Measurements from ENCODE around the gene SASH1.

DNA sequence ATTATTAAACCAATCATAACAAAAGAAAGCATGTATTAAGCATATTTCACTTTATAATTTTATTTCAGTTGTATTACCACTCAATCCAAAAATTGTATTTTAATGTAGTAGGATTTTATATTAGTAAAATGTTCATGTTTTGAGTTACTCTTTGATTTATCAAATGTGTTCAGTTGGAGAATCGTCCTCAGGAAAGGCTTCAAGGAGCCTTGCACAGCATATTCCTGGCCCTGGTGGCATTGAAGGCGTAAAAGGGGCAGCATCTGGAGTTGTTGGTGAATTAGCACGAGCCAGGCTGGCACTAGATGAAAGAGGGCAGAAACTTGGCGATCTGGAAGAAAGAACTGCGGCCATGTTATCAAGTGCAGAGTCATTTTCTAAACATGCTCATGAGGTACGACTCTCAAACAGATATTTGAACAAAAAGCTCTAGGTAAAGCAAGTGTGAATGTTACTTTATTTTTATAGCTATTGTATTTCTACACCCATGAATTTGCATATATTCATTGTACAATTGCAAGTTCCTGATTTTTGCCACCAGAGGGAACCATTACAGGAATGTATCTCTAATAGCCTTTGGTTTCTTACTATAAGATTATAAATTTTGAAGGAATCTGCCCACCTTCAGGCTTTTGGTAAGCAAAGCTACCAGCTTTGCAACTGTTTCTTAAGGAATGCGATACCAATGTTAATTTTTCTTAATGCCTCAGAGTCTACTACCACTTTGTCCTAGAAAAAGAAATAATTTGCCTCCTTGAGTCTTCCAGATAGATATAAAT, 125.7 kb upstream of the SAMD5 start:
CAGE:
- cytosol, long polyA minus RNA: no peak
- cytosol, long polyA plus RNA: no peak
- long polyA plus RNA: no peak
- nucleus, long polyA minus RNA: no peak
- nucleus, long polyA plus RNA: no peak

CAGE:
- cytosol, long polyA minus RNA: no peak
- cytosol, long polyA plus RNA: no peak
- long polyA plus RNA: no peak
- nucleus, long polyA minus RNA: no peak
- nucleus, long polyA plus RNA: no peak
Observed at GRCh38 chr6:147508979-147509686, 643 bp downstream of the SAMD5 start.

DNA sequence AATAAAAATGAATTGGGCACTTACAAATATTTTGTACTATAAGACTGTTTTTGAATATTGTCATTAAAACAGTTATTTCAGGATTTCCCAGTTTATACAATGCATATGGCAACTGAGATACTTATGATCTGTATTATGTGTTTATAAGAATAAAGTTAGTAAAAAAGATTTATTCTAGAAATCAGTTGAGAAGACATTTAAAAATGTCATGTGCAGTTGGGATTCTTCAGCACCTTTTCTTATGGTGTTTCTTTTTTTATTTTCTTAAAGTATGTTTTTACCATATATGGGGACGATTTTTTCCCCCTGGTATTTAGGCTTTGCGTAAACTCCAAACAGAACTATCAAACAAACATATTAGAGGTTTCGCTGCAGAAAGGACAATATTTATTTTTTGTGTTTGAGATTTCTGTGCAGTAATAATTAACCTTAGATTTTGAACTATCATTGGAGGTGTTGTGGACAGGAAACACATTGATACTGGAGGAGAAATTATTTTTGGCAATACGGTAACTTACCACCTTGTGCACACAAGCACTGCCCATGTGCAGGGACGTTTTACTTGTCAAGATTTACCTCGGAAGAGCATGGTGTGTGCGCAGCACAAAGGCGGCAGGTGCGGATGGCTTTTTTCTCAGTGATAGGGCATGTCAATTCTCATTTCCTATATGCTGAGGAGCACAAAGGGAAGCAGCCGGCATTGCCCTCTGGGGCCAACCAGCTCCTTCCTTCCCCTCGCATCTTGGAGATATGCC, 21.5 kb downstream of the SAMD5 start:
CAGE:
- cytosol, long polyA minus RNA: no peak
- cytosol, long polyA plus RNA: no peak
- long polyA plus RNA: no peak
- nucleus, long polyA minus RNA: no peak
- nucleus, long polyA plus RNA: no peak

GRCh38 chr6:148075420-148075847, 267.2 kb upstream of the SASH1 start:
CAGE:
- cytosol, long polyA minus RNA: no peak
- cytosol, long polyA plus RNA: no peak
- long polyA plus RNA: no peak
- nucleus, long polyA minus RNA: no peak
- nucleus, long polyA plus RNA: no peak

CAGE:
- cytosol, long polyA minus RNA: no peak
- cytosol, long polyA plus RNA: no peak
- long polyA plus RNA: no peak
- nucleus, long polyA minus RNA: no peak
- nucleus, long polyA plus RNA: no peak
Observed at GRCh38 chr6:148342088-148342956, at the start of gene SASH1. TSS of gene SASH1 (plus strand) at chr6:148342838.

GRCh38 chr6:148406350-148406922, 63.8 kb downstream of the SASH1 start:
CAGE:
- cytosol, long polyA minus RNA: no peak
- cytosol, long polyA plus RNA: no peak
- long polyA plus RNA: no peak
- nucleus, long polyA minus RNA: no peak
- nucleus, long polyA plus RNA: no peak

GRCh38 chr6:148441095-148441931, 98.7 kb downstream of the SASH1 start:
CAGE:
- cytosol, long polyA minus RNA: no peak
- cytosol, long polyA plus RNA: no peak
- long polyA plus RNA: no peak
- nucleus, long polyA minus RNA: no peak
- nucleus, long polyA plus RNA: no peak

DNA sequence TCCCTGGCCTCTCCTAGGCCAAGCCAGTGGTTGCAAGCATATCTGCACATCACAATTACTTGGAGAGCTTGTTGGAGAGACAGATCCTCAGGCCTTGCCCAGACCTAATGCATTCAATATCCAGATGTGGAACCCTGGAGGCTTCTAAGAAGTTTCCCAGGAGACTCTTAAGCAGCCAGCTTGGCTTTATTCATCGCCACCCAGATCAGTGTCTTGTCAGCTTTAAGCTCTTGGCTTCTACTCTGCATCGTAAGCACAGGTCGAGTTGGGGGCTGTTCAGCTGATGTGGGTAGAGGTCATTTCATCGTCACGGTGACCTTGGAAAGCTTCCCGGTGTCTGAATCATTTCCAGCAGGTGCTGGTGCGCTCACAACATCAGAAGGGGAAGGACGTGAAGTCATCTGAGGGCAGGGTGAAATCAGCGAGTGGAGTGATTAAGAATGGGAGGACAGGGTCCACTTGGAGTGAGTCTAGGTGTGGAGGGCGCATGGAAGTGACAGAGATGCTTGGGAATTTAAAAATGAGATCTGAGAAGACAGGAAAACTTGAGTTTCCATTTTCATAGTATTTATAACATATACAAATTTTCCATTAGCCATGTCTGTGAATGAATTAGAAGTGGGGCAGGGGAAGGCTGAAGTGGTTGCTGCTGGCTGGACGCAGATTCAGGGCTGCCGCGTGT, 112.6 kb downstream of the SASH1 start:
CAGE:
- cytosol, long polyA minus RNA: no peak
- cytosol, long polyA plus RNA: no peak
- long polyA plus RNA: no peak
- nucleus, long polyA minus RNA: no peak
- nucleus, long polyA plus RNA: no peak

DNA sequence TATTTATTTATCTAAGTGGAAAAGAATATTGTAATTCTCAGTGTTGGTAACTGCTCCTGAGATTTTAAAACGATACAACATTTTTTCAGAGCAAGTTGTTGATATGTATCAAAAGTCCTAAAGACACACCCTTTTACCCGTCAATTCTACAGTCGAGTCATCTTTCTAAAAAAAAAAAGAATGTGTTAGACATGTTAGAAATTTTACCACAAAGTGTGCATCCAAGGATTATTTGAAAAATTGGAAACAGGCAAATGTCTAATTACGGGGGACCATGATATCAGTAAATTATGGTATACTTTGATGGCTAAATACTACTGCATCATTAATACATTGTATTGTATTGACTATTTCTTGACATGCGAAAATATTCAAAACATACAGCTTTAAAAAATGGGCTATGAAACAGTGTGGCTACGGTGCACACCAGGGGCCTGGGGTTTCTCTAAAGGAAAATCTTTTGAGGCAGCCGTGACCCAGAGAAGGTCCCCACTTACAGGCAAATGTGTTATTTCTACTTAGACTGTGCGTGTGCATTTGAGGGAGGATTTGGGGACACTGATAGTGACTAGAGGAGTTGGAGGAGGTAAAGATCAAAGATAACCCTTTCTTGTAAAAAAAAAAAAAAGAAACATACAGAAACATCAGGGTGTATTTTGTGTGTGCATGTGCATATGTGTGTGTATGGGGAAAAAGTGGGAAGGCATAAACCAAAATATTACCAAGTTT, 160.7 kb downstream of the SASH1 start:
CAGE:
- cytosol, long polyA minus RNA: no peak
- cytosol, long polyA plus RNA: no peak
- long polyA plus RNA: no peak
- nucleus, long polyA minus RNA: no peak
- nucleus, long polyA plus RNA: no peak

GRCh38 chr6:148512972-148514176, 170.7 kb downstream of the SASH1 start:
CAGE:
- cytosol, long polyA minus RNA: no peak
- cytosol, long polyA plus RNA: no peak
- long polyA plus RNA: no peak
- nucleus, long polyA minus RNA: no peak
- nucleus, long polyA plus RNA: no peak

CAGE:
- cytosol, long polyA minus RNA: no peak
- cytosol, long polyA plus RNA: no peak
- long polyA plus RNA: no peak
- nucleus, long polyA minus RNA: no peak
- nucleus, long polyA plus RNA: no peak
Observed at GRCh38 chr6:148798381-148798757, 51.5 kb downstream of the UST start.

CAGE:
- cytosol, long polyA minus RNA: no peak
- cytosol, long polyA plus RNA: no peak
- long polyA plus RNA: no peak
- nucleus, long polyA minus RNA: no peak
- nucleus, long polyA plus RNA: no peak
Observed at GRCh38 chr6:148874760-148875212, 128.0 kb downstream of the UST start.

DNA sequence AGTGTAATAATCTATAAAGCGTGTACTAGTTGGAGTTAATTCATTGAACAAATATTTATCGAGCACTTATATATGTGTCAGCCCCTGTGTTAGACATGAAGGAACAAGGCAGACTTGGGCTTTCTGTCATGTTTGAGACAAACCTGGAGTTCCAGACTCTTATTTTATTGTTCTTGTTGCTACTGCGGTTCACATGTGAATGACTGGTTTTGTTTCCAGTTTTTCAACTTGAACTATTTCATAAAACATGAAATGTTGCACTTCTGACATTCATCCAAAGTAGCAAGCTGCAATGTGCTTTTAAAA, 205.6 kb downstream of the UST start:
CAGE:
- cytosol, long polyA minus RNA: no peak
- cytosol, long polyA plus RNA: no peak
- long polyA plus RNA: no peak
- nucleus, long polyA minus RNA: no peak
- nucleus, long polyA plus RNA: no peak

CAGE:
- cytosol, long polyA minus RNA: no peak
- cytosol, long polyA plus RNA: no peak
- long polyA plus RNA: no peak
- nucleus, long polyA minus RNA: no peak
- nucleus, long polyA plus RNA: no peak
Observed at GRCh38 chr6:148964245-148965093, 217.6 kb downstream of the UST start.

DNA sequence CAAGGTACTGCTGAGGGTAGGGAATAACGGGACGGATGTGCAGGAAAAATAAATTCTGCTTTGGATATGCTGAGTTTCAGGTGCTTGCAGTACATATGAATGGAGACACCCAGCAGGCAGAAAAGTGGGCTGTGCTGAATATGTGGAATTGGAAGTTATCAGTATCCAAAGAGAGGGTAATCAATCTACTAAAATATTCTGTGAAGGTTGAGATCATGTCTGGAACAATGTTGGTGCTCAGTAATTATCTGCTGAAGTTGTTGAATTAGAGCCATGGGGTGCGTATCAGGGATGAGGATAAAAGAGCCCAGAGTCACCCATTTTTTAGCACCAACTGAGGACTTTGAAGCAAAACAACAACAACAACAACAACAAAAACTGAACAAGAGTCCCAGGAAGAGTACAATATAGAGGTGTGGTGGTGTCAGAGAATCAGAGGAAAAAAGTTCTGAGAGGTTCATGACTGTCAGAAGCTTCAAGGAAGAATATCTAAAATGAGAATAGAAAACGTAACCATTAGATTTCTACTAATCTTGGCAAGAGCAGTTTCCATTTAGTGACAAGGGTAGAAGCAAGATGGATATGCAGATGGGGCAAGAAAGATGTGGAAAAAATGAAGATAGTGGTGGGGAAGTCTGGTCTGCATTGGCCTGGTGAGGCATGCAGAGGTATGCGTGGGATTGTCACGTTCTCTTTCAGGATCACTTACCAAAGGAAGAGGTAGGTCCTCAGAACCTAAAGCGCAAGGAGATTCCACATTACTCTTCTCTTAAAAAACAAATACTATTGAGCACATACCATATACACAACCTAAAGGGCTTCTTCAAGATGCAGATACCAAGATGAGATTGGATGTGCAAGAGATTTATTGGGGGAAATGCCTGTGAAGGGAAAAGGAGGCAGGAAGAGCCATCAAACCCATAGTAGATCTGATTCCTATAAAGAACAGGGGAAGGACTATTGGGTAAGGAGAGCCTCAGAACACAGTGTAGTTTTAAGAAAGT, 238.5 kb downstream of the UST start:
CAGE:
- cytosol, long polyA minus RNA: no peak
- cytosol, long polyA plus RNA: no peak
- long polyA plus RNA: no peak
- nucleus, long polyA minus RNA: no peak
- nucleus, long polyA plus RNA: no peak

DNA sequence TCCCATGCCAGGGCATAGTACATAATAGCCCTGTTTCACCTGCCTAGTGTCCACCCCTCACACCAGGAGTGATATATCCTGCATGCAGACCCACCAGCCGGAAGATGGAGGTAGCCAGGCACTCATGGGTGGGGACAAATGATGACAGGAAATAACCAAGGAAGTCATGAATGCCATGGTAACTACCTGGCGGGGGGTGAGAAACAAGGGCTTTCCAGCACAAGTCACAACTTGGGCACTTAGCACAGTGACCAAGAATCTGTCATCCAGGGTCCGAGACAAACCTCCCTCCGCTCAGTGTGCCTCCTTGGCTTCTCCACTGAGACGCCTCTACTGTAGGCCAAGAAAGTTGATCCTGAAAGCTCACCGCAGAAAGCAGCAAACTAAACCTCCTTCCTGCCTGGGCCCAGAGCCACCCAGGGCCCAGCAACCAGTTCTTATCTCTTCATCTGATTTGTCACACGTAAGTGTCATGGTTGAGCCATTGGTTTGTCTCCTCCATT, 84.5 kb upstream of the TAB2 start:
CAGE:
- cytosol, long polyA minus RNA: no peak
- cytosol, long polyA plus RNA: no peak
- long polyA plus RNA: no peak
- nucleus, long polyA minus RNA: no peak
- nucleus, long polyA plus RNA: no peak

DNA sequence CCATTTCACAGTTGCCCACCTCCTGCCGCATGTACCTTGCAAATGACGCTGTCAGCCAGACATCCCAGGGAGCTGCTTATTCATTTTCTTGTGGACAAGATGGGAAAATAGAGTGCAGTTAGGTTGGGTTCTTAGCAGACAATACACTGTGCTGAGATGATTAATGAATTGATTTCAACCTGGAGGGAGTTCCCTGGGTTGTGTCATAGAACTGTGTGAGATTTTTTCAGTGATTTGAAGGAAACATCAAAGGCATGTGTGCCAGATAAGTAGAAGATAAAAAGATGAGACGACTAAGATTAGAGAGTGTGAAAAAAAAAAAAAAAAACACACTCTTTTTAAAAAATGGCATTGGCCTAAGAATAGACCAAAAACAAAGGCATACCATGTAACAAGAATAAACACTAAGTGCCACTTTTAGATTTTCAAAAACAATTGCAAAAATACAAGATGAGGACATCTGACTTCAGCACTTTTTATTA, 82.9 kb upstream of the TAB2 start:
CAGE:
- cytosol, long polyA minus RNA: no peak
- cytosol, long polyA plus RNA: no peak
- long polyA plus RNA: no peak
- nucleus, long polyA minus RNA: start-site peak on the minus strand centred at position 146 of the sequence, 8 bp wide, 11 reads
- nucleus, long polyA plus RNA: no peak

DNA sequence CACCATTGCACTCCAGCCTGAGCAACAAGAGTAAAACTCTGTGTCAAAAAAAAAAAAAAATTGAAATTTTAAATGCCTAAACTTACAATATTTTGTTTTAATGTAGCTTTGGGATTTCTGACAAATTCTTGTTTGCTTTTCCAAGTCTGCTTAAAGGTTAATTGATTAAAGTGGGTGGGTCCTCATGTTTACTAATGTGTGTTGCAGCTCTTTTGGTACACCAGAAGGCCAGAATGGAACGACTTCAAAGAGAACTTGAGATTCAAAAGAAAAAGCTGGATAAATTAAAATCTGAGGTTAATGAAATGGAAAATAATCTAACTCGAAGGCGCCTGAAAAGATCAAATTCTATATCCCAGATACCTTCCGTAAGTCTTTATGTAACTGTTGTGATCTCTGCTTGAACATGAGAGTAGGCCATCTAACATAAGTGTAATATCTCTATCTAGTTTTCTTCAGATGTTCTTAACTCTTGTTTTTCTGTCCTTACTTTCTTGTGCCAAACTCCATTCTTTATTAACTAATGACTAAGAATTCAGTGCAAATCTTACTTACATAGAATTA, 2.6 kb upstream of the SUMO4 start:
CAGE:
- cytosol, long polyA minus RNA: no peak
- cytosol, long polyA plus RNA: no peak
- long polyA plus RNA: no peak
- nucleus, long polyA minus RNA: no peak
- nucleus, long polyA plus RNA: no peak

DNA sequence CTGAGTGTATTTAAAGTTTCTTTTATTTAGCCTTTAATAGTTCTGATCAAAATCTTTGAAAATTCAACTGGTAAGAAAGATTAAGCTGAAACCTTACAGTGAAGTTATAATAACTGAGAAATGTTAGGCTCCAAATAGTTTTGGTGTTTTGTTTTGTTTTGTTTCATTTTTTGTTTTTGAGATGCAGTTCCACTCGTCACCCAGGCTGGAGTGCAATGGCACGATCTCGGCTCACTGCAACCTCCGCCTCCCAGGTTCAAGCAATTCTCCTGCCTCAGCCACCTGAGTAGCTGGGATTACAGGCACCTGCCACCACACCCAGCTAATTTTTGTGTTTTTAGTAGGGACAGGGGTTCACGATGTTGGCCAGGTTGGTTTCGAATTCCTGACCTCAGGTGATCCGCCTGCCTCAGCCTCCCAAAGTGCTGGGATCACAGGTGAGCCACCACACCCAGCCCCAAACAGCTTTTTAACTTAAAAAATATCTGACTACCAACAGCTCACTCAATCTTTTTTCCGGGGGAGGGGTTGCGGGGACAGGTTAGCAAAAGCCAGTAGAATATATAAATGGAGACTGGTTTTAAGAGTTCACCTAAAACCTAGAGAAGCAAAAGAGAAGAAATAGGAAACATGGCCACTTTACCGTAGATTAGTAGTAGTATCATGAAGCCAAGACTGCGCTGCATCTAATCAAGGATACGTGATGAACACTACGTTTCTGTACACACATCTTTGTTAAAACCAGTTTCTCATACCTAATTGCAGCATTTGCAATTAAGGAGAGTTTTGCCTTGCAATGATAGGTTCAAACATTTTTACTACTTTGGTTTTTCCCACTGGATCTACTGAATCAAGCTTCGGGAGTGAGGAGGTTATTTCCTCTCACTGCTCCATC, 10.8 kb upstream of the ZC3H12D start:
CAGE:
- cytosol, long polyA minus RNA: no peak
- cytosol, long polyA plus RNA: no peak
- long polyA plus RNA: no peak
- nucleus, long polyA minus RNA: no peak
- nucleus, long polyA plus RNA: no peak

DNA sequence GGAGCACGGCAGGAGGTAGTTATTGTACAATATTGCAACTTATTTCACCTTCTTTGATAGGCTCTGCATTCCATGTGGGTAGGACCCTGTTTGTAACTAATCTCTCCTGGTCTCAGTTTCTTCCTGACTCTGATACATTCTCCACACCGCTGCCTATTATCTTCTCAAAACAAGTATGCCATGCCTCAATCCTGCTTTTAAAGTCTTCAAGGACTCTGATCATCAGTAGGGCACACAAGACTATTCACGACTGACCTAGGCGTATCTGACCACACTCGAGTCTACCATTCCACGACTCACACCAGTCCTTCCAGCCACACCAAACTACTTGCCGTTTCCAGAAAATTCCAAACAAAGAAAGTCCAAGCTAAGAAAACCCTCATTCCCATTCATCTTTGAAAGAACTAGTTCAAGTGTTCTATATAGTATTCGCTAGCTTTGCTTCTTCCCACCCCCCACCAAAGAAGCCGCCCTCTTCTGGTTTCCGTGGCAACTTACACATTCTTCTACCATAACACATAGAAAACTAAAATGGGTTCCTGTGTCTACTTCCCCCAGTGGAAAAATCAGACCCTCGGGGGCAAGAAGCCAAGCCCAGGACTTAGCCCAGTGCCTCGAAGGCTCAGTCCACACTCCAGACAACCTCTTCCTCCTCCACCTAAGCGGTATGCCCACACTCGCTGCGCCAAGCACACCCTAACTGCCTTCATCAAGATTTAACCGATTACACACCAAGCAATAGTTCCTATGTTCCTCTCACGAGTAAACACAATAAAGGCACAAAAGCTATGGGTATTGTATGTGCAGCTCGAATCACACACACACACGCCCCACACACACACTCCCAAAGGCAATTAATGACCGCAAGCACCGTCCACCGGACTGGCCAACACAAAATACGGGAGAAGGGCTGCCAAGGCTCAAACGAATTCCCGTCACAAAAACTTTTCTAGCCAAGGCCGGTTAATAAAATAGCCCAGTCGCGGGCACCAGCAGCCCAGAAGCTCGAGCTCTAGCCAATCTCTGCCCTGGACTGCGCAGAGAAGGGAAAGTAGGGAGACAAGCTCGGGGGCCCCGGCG, 673 bp downstream of the PPIL4 start:
CAGE:
- cytosol, long polyA minus RNA: no peak
- cytosol, long polyA plus RNA: no peak
- long polyA plus RNA: no peak
- nucleus, long polyA minus RNA: no peak
- nucleus, long polyA plus RNA: no peak